PC-3 (cell line): ENCODE measurements around the genes TSPAN8 and TPH2.

GRCh38 chr12:69440028-69440366 is 30.2 kb upstream of the FRS2 start:
- RAMPAGE, long total RNA = no peak

DNA sequence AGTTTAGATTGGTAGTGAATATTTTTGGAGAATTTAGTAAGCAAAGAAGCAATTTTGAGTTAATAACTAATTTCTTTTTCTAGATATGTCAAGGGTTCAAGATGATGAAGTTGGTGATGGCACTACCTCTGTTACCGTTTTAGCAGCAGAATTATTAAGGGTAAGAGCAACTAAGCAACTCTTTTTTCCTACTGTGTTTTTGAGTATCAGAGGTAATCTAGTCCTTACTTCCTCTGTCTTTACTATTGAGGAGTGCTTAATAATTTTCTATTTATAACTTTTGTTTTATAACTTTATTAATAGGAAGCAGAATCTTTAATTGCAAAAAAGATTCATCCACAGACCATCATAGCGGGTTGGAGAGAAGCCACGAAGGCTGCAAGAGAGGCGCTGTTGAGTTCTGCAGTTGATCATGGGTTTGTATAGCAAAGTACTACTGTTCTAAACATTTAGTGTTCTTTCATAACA is 2.6 kb downstream of the CCT2 start:
- RAMPAGE, long total RNA = no peak

DNA sequence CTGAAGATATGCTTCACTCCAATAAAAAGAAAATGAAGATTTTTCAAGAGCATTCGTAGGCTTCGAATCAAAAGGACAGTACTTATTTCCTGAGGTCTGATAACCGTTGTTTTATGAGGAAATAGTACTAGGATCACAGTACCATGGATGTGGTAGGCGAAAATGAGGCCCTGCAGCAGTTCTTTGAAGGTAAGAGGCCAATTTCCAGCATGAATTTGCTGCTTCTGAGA is 263 bp downstream of the MYRFL start:
- RAMPAGE, long total RNA = no peak

GRCh38 chr12:69994664-69995225 is 169.7 kb downstream of the MYRFL start:
- RAMPAGE, long total RNA = no peak

GRCh38 chr12:70645585-70646428 is 8.6 kb upstream of the PTPRB start:
- RAMPAGE, long total RNA = no peak

DNA sequence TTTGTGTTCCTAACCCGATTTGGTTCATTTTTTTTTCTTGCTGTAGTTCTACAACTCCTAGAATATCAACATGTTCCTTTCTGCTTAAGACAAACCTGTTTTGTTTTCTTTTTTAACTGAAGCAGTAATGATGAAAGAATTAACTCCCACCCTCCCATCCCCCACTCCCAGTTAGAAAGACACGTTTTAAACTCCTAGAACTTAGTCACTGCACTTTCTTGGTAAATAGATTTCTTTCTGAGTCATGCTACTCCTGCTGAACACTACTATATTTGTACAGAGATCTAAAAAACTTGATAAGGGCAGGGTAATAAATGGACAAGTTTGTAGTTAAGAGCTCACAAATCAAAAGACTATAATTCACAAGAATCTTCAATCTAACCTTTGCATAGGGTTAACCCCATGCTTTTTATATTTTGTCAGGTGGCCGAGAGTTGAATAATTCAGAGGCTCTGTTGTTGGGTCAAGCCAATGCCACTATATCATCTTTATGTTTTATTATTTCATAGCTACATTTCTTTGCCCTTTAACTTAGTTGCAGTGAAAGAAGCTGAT is 119.0 kb upstream of the PTPRB start:
- RAMPAGE, long total RNA = no peak

- RAMPAGE, long total RNA = no peak
Measured at GRCh38 chr12:71141265-71141603, 16.6 kb downstream of the TSPAN8 start.

DNA sequence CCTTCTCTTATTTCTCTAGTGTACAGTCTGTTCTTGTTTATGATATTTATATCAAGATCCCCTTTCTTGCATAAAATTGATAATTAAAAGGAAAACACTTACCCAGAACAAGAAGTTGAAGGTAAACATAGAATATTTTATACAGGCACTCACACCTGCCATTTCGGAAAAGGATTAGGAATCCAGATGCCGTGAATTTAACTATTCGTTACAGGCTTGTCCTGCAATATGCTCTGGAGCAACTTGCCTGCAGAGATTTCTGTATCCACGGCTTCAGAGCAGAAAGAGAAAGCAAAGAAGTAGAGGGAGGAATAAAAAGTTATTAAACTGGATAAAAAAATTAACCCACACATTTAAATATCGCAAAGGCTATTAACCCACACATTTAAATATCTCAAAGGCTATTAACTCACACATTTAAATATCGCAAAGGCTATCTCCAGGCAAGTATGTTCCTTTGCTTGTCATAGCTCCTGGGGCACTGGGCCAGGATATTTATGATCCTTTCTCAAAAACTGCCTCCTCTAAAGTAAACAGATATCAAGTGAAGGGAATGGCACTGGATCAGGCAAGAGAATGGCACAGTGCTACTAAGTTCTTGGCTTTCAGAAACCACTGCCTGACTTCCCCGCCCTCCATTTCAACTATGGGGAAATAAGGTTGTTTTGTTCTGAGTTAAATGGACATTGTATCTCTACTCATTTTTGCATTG is at the start of gene TSPAN8:
TSS of gene TSPAN8 (minus strand) at position 483 of the 712 bp plus-strand sequence.
- RAMPAGE, long total RNA = no peak

GRCh38 chr12:71609791-71610201 is 53.9 kb downstream of the ZFC3H1 start:
- RAMPAGE, long total RNA = no peak

GRCh38 chr12:71662759-71663691 is 623 bp downstream of the ZFC3H1 start:
- RAMPAGE, long total RNA = no peak

DNA sequence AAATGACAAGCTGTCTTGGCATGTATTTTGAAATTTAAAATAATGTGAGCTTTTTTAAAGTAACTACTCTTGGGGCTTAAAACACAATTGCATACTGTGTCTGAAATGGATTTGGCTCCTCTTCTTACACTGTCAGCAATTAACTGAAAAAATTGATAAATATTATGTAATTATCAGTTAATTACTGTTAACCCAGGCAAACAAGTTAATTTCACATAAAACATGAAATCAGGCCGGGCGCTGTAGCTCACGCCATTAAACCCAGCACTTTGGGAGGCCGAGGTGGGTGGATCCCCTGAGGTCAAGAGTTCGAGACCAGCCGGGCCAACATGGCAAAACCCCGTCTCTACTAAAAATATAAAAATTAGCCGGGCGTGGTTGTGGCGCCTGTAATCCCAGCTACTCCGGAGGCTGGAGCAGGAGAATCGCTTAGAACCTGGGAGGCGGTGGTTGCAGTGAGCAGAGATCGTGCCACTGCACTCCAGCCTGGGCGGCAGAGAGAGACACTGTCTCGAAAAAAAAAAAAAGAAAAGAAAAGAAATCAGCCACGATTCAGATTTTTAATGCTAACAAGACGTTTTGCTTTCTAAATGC is 563 bp upstream of the TMEM19 start:
- RAMPAGE, long total RNA = no peak

GRCh38 chr12:71778312-71779123 is 23.9 kb downstream of the RAB21 start:
- RAMPAGE, long total RNA = no peak

DNA sequence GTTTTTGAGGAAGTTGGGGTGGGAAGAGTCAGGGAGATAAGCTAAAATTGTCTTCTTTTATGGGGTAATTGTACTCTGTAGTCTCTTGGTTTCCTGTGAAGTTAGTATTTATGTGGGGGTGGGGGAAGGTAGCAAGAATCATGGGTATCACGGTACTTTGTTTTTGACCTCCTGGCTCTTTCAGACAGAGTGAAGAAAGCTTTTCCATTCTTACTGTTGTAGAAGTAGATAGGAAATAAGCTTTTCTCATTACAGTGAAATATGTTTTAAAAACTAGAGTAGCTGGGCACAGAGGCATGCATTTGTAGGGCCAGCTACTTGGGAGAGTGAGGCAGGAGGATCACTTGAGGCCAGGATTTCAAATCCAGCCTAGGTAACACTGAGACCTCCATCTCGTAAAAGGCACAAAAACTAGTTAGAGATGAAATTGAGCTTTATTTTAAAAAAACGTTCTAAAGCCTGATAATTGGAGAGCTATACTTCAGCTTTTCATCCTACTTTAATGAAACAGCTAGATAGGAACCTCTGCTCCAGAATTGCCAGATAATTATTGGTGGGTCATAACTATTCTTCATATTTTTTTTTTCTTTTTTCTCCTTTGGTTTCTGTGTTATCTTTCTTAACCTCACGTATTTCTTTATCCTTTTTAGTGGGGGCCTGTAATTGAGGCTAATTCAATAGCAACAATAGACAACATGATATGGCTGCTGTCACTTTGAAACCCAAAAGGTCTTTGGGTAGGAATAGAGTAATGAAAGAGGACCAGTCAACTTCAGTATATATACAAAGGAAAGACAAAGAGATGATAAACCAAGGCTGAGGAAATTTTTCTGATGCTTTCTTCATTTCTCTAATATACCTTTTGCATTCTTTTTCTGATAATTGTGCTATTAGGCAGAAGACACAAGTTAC is 33.3 kb downstream of the RAB21 start:
- RAMPAGE, long total RNA = no peak

DNA sequence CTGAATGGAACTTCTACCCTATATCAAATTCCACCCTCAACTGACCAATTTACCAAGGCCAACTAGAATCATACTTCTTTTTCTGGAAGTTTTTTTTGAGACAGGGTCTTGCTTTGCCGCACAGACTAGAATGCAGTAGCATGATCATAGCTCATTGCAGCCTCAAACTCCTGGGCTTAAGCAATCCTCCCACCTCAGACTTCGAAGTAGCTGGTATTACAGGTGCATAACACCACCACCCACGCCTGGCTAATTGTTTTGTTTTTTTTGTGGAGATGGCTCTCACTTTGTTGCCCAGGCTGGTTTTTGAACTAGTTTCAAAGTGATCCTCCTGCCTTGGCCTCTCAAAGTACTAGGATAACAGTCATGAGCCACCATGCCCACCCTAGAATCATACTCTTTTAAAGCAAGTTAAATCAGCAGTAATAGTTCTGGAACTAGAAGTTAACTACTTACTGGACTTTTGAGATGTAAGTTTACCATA is 37.2 kb downstream of the RAB21 start:
- RAMPAGE, long total RNA = no peak

- RAMPAGE, long total RNA = no peak
Measured at GRCh38 chr12:71844993-71845565, 5.5 kb downstream of the TBC1D15 start.

- RAMPAGE, long total RNA = no peak
Measured at GRCh38 chr12:71900463-71901040, 38.1 kb upstream of the TPH2 start.

DNA sequence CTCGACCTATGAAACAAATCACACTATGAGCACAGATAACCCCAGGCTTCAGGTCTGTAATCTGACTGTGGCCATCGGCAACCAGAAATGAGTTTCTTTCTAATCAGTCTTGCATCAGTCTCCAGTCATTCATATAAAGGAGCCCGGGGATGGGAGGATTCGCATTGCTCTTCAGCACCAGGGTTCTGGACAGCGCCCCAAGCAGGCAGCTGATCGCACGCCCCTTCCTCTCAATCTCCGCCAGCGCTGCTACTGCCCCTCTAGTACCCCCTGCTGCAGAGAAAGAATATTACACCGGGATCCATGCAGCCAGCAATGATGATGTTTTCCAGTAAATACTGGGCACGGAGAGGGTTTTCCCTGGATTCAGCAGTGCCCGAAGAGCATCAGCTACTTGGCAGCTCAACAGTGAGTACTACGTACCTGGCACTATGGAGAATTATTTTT is at the start of gene TPH2:
TSS of gene TPH2 (plus strand) at position 162 of the 447 bp plus-strand sequence.
- RAMPAGE, long total RNA = no peak

- RAMPAGE, long total RNA = no peak
Measured at GRCh38 chr12:72273896-72274369, 1.8 kb downstream of the TRHDE start.

GRCh38 chr12:74586362-74587083 is 48.9 kb downstream of the ATXN7L3B start:
- RAMPAGE, long total RNA = no peak

- RAMPAGE, long total RNA = no peak
Measured at GRCh38 chr12:75660010-75660223, 148.5 kb upstream of the KRR1 start.